HL-60 (cell line): ENCODE results near the gene NRP2.

DNA sequence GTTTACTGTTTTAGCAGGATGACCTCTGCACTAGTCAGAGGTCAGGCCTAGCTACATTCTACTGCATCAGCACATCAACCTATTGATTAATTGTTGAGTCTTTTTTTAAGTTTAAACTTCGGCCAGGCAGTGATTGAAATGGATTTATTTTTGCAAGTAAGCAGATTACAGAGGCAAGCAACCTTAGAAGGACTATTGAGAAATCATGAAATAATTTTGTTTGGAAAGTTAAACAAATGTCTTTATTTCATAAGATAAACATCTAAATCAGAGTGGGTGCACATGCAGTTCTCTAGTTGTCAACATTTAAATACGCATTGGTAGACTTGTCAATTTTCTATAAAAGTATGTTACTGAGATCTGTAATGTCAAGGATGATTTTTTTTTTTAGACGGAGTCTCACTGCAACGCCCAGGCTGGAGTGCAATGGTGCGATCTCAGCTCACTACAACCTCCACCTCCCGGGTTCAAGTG is 75.2 kb upstream of the CD28 start:
- RRBS: no CpG with 5 or more reads among the region's 6 CpGs

DNA sequence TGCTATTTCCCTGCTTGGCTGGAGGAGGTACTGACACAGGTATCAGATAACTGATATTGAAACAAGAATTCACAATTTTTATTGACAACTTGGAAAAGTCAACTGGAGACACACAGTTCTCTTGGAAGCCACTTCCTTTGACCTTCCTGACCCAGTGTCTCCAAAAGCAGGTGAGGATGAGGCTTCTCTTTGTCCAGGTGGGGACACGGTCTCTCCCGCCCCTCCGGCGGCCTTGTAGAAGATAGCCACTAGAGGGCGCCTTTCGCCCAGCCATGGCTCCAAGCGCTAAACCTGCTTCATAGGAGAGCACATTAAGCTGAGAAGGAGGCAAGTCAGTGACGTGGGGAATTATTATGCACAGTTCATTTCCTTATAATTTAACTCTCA is 208.6 kb downstream of the ICOS start:
- RRBS: no CpG with 5 or more reads among the region's 8 CpGs

DNA sequence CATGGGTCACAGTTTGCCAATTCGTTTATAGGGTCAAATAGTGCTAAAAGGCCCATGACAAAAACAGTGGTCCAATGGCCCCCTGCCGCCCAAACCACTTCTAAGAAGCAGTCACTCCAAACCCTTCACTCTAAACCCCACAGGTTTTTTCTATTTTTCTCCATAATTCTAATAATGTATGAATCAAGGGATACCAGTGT is 125.0 kb downstream of the PARD3B start:
- RRBS: no CpG with 5 or more reads among the region's 2 CpGs

- RRBS: no CpG with 5 or more reads among the region's 1 CpG
Observed at GRCh38 chr2:204916828-204917488, 371.7 kb downstream of the PARD3B start.

- RRBS: no CpG with 5 or more reads among the region's 3 CpGs
Observed at GRCh38 chr2:204971084-204971864, 426.0 kb downstream of the PARD3B start.

- RRBS: 57% methylated on average over 2 of the region's 7 CpGs
Observed at GRCh38 chr2:205139741-205140336, 542.5 kb upstream of the NRP2 start.

DNA sequence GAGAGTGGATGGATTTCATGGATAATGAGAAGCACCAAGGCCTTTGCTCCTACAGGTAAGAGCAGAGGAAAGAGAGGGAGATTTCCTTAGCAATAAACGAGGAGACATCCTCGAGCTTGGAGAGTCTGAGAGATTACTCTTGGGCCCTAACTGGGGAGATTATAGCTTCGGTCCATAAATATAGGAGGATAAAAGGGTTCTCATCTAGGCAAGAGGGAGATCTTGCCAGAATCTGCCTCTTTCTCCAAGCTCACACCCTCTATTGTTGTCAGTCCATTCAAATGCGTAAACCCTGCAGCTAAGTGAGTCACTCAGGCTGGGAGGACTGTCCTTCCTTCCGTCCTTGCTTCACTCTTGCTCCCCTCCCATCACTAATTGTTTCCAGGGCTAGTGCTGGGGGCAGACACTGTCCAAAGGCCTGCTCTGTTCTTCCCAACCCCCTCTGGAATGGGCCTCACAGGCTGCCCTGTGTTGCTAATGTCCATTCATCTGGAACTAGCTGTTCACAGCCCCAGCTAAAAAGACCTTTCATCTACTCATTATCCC is 32.0 kb upstream of the NRP2 start:
- RRBS: no CpG with 5 or more reads among the region's 5 CpGs

DNA sequence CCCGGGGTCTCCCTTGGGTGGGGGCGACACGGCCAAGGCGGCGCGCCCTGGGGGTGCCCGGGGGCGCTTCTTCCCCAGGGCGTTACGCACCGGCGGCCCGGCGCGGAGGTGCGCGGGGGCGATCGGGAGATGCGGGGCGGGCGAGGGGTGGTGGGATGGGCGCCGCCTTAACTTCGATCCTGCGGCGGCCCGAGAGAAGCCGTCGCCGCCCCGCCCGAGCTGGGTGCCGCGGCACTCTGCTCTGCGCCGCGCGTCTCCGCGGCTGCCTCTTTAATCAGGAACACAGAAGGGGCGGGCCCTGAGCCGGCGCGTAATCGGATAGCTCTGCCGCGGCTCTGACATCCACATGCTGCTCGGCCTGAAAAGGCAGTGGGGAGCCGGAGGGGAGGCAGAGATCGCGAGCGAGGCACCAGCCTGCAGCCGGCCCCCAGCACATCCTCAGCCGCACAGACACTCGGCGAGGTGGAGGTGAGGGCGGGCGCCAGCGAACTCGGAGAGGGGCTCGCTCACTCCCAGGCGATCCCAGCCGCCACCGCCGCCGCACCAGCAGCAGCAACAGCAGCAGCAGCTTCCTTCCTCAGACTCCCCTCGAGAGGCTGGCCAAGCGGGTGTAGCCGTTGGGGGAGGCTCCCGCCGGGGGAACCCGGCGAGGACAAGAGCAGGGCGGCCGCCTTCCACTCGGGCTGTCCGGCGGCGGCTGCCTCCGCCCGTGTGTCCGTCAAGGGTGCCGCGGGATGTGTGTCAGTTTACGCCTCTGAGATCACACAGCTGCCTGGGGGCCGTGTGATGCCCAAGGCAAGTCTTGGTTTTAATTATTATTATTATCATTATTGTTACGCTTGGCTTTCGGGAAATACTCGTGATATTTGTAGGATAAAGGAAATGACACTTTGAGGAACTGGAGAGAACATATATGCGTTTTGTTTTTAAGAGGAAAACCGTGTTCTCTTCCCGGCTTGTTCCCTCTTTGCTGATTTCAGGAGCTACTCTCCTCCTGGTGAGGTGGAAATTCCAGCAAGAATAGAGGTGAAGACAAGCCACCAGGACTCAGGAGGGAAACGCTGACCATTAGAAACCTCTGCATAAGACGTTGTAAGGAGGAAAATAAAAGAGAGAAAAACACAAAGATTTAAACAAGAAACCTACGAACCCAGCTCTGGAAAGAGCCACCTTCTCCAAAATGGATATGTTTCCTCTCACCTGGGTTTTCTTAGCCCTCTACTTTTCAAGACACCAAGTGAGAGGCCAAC is at the start of gene NRP2:
NRP2 (plus strand) TSS at position 391 of the 1,250 bp plus-strand sequence.
- RRBS: 4% methylated on average over 21 of the region's 96 CpGs

DNA sequence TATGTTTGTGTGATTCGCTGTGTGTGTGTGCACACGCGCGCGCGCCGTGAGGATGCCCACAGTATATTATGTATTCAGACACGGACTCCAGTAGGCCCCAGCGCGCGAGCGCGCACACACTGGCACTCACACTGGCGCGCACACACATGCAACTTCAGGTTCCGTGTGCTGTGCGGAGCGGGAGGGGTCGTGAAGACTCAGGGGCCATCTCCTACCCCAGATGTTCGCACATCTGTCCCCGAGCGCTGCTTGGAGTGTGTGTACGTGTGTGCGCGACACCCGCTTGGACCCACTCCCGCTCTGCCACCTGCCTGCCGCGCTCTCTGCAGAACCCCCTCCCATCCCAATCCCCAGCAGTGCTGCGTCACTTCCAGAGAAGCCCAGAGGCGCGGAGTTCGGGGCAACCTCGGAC is 2.5 kb downstream of the NRP2 start:
- RRBS: no CpG with 5 or more reads among the region's 34 CpGs

DNA sequence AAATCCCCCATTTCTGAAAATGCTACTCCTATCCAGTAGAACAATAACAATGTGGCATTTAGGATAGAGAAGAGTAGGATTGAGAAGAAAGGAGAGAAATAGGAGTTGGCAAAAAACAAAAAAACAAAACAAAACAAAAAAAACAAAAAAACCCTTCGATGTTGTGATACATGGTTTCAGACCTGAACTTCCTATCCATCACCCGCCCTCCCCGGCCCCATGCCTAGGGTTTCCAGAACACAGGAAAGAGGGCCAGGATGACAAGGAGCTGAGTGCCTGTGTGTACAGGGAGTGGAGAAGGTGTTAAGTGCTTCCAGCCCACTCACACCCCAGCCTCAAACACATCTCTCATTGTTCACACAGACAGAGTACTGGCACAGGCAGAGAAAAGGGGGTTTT is 6.4 kb downstream of the NRP2 start:
- RRBS: no CpG with 5 or more reads among the region's 3 CpGs

- RRBS: no CpG with 5 or more reads among the region's 19 CpGs
Observed at GRCh38 chr2:205696802-205697920, 14.9 kb downstream of the NRP2 start.

DNA sequence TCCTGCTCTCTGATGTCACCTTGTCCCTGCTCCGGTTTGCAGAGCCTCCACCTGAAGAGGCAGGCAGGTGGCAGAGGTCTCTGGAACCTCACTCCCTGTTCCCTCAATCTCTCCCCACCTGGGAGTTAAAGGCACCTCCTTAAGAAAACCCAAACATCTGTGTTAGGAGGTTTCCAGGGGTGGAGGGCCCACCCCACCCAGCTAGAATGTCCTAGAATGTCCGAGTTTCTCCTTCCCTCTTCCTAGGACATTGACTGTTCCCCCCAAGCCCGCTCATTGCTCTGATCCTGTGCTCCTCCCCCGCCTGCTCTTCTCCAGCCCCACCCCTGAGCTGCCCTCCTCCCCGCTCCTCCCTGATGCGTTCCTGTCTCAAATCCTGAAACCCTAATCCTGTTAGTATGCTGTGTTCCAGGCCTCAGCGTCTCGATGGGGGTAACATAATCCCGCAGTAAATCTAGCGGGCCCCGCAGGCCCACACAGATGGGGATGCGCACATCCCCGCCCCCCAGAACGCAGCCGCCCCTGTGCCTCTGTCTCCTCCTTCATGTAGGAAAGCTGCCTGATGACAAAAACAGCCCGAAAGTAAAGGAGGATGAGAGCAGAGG is 51.3 kb downstream of the NRP2 start:
- RRBS: no CpG with 5 or more reads among the region's 16 CpGs

DNA sequence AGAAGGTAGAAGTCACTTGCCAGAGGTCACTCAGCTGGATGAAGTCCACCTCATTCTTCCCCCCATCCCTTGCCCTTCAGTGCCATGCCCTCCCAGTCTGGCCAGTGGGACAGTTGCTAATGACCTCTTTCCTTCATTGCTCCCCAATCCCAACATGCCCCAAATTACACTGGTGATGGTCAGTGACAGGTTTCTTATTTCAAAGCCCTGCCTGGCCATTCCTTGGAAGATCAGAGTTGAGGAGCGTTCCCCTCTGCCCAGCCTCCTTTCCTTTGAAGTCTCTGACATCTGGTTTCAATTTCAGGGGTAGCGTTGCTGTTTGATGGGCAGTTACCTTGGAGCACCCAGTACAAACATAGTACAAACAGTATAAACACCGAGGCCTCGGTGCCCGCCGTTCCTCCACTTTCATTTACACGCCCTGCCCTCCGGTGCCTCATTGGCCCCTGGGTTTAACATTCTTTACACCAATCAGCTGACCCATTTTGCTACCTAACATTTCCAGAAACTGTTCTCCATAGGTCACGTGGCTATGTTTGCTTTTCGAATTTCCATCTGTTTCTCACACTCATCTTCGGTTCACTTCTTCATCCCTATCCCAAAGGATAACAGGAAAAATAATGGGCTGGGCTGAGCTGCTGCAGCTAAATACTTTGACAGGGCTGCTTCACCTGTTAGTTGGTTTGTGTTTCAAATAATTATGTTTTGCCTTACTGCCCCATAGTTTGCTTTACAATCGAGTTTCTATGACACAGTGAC is 65.6 kb downstream of the NRP2 start:
- RRBS: no CpG with 5 or more reads among the region's 12 CpGs

- RRBS: no CpG with 5 or more reads among the region's 10 CpGs
Observed at GRCh38 chr2:205771057-205771456, 88.8 kb downstream of the NRP2 start.

GRCh38 chr2:206152201-206152575 is 7.1 kb downstream of the NDUFS1 start:
- RRBS: no CpG with 5 or more reads among the region's 5 CpGs

DNA sequence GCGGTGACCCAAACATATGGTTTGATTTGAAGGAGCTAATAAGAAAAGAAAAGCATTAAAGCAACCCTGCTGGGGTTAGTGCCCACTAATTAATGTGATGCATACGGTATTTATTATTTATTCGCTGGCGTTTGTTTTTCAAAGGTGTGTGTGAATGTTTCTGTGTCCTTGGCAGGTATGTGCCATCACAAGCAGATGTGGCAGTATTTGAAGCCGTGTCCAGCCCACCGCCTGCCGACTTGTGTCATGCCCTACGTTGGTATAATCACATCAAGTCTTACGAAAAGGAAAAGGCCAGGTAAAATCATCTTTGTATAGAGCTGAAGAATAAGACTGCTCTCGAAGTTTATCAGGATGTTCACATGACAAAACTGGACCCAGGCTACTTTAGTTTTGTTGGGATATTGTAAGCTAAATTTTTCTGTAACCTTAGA is 735 bp downstream of the EEF1B2 start:
- RRBS: no CpG with 5 or more reads among the region's 10 CpGs

DNA sequence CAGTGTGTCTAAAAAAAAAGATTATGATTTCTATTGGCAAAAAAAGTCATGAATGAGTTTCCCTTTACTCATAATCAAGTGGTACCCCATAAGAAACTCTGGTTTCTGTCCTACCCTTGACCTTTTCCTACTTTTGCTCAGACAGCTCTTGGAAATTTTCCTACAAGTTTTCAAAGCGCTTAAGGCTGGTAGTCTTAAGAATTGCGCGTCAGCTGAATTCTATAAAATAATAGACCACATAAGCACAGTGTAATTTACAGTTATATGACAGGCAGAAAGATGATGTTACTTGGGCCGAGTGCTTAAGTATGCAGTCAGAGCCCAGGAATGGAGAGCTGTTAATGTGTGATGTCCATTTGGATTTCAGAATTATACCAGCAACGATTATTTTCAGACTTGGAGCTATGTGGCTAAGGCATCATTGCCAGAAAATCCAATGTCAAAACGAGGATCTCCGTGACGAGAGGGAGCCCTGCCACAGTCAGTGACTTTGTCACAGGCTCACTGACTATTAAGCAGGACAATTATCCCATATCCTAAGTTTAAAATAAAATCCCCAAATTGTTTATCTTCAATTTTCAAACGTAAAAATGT is 3.5 kb downstream of the KLF7 start:
- RRBS: no CpG with 5 or more reads among the region's 9 CpGs

DNA sequence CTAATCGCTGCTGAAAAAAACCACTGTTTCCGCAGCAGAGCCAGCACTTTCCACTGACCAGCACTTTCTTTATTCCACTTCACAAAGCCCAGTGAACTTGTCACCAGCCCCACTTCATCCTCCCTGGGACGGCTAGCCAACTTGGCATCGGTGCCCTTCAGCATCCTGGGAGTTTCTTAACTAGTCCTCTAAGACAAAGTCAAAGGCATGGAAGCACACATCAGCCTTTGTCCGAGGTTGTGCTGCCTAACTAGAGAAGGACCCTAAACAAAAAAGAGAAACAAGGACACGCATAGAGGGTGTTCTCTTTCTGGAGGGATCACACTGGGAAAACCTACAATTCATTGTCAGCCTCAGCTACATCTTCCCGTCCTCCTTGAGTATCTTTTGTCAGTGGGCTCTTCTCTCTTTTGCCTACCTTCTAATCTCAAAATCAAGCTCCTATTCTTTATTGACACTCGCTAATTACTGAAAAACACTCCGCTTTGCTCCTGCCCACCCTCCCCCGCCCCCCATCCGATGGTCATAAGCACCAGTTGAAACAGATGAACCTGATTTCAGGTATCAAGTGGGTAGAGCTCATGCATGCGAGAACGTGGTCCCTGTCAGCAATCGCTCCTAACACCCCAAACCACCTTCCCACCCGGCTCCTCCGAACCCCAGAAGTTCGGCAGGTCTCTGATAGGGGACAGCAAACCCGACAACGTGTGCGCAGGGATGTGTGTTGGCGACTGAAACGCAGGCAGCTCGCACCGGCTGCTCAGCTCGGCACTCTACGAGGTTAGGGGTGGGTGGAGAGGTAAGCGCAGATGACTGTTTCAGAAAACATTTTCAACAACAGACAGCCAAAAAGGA is 1.0 kb downstream of the KLF7 start:
- RRBS: 11% methylated on average over 7 of the region's 27 CpGs

GRCh38 chr2:207255907-207256646 is 90.3 kb upstream of the KLF7 start:
- RRBS: no CpG with 5 or more reads among the region's 9 CpGs

GRCh38 chr2:207311394-207312095 is 145.8 kb upstream of the KLF7 start:
- RRBS: no CpG with 5 or more reads among the region's 4 CpGs